ENCODE measurements around a stretch of chr6.

DNA sequence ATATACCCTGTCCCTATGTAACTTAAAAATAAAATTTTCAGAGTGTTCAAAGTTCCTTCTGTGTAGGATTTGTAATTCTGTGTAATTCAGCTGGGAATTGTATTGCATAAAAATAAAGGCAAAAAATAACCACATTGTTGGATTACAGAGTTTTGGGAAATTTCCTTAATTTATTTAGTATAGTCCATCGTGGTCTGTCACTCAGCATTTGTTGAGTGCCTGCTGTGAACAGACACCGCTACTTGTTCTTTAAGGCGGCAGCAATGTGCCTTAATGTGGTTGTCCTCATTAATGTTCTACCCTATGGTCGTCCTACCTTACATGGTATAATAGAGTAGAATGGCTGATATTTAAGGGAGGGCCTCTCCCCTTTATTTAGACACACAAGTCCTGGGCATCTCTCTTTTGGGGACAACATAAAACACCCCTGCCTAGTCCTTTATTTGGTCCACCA, 27.6 kb downstream of the ANKS1A start:
- RRBS, result no CpG with 5 or more reads among the region's 4 CpGs

DNA sequence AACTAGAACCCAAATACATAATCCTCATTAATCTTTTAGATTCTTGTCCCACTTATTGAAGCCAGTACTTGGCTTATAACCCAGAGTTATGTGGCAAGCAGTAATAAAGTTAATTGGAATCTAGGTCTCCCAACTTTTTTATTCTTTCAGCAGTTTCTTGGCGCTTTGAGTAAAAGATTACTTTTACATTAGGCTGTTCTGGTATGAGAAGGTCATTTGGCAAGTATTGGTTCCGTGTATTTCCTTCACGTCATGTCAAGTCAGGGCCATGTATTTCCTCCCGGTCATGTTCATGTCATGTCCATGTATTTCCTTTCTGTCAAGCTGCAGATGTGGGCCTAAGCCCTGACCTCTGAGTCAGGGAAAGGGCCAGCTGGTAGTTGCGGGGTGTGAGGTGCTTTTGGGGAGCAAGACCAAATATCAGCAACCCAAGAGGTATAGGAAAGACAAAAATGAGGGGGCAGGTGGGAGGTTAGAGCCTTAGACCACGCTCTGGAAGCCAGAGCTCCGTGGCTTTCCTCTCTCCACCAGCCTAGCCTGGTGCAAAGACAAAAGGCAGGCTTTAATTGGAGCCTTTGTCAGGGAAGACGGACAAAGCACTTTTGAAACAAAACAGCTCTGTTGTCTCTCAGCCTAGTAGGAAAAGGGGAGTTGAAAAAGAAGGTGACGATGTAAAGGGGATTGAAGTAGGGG, 93.4 kb downstream of the TCP11 start:
- RRBS, result no CpG with 5 or more reads among the region's 9 CpGs

DNA sequence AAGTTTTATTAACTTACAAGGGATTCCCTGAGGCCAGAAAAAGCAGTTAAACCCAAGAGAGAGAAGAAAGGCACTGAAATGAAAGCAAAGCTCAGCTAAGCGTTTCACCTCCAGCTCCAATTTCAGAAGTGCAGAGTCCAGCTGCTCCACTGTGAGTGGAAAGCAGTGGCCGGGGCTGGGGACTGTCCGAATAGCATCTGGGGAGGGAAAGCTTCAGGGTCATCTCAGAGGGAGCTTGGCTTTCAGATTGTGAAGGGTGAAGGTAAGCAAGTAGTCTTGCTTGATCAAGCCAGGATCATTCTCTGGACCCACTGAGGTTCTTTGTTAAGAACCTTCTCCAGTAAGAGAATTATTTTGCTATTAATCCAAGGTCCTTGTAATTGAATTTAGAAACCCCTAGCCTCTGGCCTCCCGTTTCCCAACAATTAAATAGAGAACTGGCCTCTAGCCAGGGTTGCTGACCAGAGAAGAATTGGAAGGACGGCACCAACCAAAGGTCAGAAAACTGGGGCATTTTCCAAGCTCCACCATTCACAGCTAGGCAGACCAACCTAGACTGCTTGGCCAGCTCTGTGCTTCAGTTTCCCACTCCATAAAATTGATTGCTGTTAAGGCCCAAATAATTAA, 20.9 kb upstream of the TCP11 start:
- RRBS, result no CpG with 5 or more reads among the region's 5 CpGs

DNA sequence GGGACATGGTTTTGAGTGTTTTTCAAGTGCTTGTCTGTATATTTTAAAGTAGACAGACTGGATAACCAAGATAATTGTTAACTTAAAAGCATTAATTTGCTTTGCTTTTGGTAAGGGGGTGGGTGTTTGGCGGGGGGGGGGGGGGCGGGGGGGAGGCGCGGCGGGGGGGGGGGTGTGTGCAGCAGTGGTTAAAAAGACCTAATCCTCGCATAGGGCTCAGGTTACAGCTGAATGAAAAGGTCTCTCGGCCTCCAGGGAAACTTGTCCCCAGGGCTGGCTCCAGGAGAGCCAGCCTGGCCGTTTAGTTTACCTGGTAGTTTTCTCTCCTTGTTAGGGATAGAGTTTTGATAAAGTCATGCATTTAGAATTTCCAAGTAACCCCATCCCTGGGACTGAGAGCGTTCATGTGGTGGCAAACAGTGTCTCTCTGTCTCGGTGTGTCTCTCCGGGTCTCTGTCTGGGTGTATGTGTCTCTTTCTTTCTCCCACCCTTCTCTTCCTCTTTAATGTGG, 3.4 kb downstream of the SCUBE3 start:
- RRBS, result no CpG with 5 or more reads among the region's 11 CpGs

DNA sequence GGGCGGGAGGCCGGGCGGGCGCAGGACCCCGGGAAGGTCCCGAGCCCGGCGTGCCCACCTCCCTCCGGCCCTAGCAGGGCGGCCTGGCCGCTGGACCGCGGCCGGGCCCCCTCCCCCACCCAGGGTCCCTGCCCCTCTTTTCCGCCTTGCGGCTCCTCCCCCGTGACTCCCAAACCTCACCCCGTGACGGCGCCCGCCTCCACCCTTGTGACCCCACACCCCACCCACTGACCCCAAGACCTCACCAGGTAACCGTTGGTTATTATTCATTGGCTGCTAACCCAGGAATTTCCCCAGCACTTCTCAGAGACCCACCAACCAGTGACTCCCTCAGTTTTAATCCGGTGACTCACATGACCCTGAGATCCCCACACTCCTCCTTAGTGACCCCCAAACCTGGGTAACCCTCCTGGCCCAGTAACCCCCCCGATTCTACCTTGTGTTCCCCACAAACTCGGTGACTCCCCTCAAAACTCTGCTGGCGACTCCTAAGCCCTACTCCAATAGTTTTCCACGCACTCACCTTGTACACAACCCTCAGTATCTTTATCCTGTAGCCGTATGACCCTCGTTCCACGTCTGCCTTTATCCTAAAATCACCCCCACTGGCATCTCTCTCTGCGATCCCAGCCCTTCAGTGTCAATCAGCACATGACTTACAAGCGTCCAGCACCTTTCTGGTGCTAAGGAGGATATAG, 493 bp downstream of the ZNF76 start:
- RRBS, result 2% methylated on average over 8 of the region's 32 CpGs

DNA sequence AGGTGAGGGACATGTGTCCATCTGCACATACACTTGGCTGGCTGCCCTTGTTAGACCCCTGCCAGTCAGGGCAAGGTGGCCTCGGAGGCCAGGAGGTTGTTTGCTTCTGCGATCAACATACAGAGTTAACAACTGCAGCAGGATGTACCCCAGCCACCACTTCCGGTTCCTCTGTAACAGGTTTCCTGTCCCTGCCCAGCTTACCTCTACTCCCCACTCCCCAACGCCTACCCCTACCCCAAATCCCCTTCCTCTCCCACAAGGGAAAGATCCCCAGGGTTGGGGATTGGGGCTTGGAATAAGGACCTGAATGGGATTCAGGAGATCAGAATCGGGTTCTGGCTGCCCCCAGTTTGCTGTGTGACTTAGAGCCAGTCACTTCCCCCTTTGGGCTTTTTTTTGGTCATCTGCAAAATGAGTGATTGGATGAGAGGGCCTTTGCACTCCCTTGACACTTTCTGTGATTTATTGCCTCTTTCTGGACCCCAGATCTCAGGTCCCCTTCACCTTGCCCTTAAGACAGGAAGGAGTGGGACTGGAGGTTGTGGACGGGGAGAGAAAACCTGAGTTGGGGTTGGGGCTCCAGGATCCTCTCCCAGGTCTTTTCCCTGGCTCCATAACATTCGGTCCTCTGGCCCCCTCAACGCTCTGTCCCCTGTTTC, 14.1 kb downstream of the DEF6 start:
- RRBS, result no CpG with 5 or more reads among the region's 8 CpGs

DNA sequence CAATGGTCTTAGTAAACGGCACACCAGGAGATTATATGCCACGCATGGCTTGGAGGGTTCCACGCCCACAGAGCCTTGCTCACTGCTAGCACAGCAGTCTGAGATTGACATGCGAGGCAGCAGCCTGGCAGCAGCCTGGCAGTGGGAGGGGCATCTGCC, 10.2 kb upstream of the PPARD start:
- RRBS, result no CpG with 5 or more reads among the region's 4 CpGs

GRCh38 chr6:35346504-35347288, 4.3 kb downstream of the PPARD start:
- RRBS, result no CpG with 5 or more reads among the region's 9 CpGs

DNA sequence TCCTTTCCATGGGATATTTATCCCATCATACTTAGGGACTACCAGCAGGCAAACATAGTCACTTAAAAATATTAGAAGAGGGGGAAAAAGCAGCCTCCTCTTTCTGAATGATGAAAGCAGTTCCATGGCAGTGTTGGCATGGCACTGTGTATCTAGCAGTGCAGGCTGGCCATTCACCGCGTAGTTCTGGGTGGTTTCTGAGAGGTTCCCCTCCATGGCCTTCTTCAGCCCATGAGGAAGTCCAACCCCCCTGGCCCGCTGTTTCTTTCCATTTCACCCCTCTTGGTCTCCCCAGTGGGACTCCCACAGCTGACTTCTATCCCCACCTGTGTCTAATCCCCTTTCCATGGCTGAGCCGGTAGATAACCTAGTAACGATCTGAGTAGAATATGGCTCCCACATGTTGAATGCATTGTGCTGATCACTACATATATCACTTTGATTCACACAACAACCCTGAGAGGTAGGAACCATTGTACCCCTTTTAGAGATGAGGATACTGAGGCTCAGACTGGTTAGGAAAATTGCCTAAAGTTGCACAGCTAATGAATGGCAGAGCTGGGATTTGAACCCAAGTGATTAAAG, 17.1 kb downstream of the PPARD start:
- RRBS, result no CpG with 5 or more reads among the region's 5 CpGs

DNA sequence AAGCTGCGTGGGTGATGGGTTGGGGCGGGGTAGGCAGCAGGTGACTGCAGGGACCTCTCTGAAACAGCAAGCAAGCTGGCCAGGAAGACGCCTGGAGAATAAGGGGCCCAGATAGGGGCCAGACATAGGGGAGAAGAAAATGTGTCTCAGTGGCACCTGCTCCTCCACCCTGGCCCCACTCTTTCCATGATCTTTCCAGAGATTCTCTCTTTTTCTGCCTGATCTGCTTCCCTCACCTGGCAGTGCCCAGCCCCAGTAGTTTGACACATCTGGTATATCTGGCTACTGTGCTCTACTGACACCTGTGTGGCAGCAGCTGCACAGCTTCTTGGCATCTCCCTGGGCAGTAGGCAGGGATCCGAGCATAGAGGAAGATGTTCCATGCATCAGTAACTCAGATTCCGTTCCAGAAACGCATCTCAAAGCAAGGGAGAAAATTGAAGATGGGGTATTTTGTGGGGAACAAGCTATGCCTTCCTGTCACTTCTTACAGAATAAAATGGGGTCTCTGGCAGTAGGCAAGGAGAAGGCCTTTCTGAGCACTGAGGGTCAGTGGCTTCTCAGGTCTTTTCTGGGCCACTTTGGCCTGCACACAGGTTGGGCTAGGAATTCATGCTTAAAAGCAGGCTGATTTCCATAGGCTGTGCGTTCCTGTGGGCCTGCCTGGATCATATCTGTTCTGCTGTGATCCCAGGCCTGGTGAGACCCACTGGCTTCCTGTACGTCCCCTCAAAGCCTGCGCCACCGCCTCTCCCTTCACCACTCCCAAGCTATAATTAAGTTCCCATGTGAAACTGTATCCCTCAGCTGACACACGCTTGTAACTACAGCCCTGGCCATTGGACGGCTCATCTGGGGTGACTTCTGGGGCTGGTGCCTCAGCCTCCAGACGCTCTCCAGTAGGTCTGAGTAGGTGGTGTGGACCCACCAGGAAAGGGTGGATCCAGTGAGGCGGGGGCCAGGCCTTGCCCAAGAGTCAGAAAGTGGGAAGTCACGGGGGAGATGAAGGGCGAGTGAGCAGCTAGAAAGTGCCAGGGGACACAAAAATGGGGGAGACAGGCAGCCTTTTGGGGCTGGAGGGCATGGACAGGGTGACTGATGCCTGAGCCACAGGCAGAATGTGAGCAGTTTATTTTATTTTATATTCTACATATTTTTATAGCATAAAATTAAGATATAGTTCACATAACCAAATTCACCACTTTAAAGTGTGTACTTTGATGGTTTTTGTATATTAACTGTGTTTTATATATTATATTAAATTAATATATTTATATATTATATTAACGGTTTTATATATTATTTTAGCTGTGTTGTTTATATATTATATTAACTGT, 20.8 kb downstream of the PPARD start:
- RRBS, result no CpG with 5 or more reads among the region's 17 CpGs

- RRBS, result no CpG with 5 or more reads among the region's 5 CpGs
These were observed 23.4 kb downstream of the PPARD start for GRCh38 chr6:35365678-35366286.

DNA sequence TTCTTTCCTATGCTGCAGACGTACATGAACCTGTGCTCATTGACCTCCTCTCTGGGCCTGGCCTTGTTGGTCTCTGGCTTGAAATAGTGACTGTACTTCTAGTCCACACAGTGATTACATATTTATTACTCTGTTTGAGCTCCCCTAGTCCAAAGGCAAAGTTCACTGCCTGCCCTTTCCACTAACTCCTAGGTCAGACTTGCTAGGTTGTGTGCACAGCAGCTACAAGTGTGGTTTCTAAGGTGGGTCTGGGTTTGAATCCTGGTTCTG, 29.3 kb downstream of the PPARD start:
- RRBS, result no CpG with 5 or more reads among the region's 1 CpG

DNA sequence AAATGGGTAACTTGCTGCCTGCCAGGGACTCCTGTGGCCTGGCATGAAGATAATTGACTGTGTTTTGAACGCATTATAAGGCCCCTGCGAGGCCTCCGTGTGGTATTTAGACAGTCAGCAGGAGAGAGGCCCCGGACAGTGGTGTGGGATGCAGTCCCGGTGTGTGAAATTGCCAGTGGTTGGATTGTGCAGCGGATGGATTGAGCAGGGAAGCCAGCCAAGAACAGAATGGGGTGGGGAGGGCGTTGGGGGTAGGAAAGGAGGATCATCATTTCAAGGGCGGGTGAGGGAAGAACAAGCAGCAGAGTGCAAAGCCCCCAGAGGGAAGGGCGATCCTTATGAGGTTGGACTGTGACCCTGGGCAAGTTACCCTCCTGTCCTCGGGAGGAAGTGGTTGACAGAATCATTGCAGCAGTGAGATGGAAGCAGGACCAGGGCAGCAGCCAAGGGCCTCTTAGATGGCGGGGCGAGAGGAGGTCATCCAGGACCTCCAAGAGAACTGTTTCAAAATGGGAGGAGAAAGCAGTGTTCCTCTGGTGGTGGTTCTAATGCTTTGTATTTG, 43.4 kb downstream of the PPARD start:
- RRBS, result no CpG with 5 or more reads among the region's 12 CpGs

GRCh38 chr6:35396811-35397398, 54.5 kb downstream of the PPARD start:
- RRBS, result no CpG with 5 or more reads among the region's 5 CpGs

- RRBS, result no CpG with 5 or more reads among the region's 23 CpGs
These were observed 1.4 kb downstream of the RPL10A start for GRCh38 chr6:35469393-35470246.

- RRBS, result no CpG with 5 or more reads among the region's 23 CpGs
These were observed 3.7 kb downstream of the RPL10A start for GRCh38 chr6:35471550-35472627.

DNA sequence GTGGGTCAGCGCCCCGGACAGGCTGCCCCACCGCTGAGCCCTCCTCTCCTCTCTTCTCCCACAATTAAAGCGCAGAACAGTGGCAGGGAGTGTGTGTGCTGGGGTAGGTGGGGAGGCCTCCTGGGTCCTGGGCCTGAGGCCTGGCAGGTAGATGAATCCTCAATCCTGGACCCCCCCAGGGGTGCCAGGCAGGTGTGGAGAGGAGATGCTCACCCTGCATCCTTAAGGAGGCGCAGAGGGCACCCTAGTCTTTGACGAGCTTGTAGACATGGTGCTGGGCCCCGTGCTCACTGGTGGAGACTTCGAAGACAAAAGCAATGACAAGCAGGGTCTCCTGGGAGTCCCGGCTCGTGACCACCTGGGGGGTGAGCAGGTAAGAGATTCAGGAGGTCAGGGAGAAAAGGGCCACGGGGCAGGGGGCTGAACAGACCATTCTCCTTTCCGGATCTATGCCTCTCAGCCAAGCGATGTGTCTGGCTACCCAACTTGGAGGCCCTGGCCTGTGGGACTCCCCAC, 6.7 kb downstream of the RPL10A start:
- RRBS, result 87% methylated on average over 4 of the region's 13 CpGs

DNA sequence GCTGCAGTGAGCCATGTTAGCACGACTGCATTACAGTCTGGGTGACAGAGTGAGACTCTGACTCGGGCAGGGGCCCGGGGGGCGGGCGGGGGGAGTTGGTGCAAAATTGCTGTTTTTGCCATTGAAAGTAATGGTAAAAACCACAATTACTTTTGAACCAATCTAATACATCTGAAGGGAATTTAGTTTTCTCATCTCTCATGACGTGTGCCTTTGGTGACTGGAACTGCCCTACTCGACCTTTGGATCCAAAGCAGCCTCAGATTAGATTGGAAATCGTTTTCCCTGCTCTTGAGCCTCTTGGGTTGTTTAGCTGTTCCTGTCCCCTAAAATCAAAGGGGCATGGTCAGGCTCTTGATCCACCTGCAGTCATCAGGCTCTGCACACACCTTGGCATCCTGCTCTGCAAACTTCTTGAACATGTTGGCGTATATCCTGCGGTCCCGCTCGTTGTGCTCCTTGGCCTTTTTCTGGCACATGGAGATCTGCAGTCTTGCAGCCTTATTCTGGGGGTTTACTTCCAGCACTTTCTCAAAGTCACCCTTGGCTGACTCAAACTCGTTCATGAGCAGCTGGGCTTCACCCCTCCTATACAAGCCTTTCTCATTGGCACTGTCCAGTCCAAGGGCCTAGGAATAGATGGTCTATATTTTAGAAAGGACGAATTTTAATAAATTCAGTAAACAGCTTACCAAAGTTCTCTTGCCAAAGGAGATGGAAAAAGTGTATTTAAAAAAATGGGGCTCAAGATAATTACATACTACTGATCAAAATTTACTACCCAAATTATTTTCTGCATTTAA, 64.1 kb upstream of the TULP1 start:
- RRBS, result no CpG with 5 or more reads among the region's 14 CpGs

GRCh38 chr6:35596483-35597293, 84.0 kb upstream of the TULP1 start:
- RRBS, result no CpG with 5 or more reads among the region's 5 CpGs

DNA sequence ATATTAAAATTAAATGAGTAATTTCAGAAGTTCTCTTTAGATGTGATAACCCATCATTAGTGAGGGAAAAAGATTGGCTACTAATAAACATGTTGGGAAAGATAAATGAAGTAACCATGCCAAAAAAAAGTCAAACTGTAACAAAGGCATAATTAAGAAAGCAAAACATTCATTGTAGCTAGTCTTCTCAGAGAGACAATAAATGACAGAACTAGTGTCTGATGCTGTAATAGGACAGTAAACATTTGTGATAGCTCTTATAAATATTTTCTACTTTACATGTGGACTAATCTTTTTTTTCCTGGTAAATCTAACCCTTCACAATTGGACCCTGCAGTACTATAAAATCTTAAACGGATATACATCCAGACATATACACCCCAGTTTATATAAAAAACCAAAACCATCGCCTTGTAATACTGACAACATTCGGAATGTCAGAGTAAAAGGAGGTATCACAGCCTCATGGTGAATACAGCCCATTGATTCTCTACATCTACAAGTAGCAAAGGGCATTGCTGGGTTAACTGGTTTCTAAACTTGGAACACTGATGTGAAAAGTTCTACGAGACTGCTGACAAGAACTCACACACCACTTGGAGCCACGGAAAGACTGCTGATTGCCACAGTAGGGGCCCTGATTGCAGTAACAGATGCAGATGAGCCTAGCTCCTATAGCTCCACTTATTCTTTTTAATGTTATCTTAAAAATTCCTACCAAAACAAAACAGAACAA, 87.7 kb downstream of the FKBP5 start:
- RRBS, result no CpG with 5 or more reads among the region's 5 CpGs